Mucosa of descending colon (tissue), 1 donor: ENCODE results near the genes MAT2A and ATOH8.

GRCh38 chr2:84971316-84971537, 266 bp downstream of the KCMF1 start:
- PRO-cap: bidirectional peak, plus-strand start at chr2:84971348, minus-strand start at chr2:84971172; bidirectional peak, plus-strand start at chr2:84971512, minus-strand start at chr2:84971463

- PRO-cap: no peak
These were observed 1.5 kb downstream of the KCMF1 start for GRCh38 chr2:84972460-84972785.

DNA sequence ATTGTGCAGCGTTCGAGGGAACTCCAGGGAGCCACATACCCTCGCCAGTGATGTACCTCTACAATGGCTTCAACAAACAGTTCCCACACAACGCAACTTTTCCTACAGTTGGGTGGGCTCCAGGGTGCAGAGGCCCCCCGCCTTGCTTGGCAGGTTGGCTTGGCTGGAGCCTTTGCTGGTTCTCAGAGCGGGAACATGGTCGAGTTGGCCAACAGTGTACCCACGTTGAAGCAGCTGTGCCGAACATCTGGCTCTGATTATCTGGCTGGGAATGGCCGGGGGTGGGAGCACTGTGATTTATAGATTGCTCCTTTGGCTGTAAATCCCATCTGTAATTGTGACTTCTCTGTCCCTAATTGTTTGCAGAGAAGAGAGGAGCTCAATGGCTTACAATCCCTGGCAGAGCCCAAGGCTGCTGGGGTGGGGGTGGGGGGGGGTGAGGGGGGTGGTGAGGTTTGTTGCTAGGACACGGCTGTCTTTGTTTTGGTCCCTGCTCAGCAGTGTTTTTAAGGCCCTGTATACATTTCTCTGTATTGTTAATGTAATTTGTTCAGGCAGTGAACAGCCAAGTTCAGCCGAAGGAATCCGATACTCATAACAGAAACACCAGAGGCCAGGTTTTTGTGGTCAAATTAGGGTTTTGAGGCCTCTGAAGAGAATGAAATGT, 82.3 kb downstream of the TCF7L1 start:
- PRO-cap: no peak

DNA sequence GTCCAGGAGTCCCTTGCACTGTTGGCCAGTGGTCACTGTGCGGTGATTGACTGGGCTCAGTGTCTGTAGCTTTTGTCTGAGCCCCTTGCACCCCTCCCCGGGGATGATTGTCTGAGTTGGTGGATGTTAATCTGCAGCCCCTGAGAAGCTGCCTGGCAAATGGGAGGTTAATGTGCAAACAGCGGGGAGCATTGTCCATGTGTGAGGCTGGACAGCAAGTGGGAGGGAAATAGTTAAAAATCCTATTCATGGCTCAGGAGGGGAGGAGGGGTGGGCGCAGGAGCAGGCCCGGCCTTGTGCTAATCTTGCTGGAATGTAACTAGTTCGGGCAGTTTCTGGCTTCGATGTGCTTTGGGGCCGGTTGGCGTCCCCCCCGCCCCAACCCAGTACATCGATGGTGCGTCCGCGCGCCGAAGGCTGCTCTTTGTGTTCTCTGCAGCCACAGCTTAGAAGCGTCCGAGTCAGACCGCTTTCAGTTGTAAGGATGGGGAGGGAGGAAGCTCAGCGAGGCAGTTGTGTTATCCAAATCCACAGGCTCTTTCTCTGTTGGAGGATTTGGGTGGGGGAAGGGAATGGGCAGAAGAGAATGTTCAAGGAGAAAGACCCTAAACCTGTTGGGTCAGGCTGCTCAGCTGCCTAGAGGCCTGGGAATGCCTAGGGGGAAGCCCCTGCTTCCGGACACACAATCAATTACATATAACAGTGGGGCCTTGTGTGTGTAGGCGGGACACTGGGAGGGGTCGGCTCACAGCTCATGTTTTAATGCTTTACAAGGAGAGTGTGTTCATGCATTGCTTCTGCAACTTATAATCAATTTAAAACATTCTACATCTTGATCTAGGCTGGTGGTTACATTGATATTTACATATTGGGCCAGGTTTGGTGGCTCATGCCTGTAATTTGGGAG, 71.7 kb downstream of the TGOLN2 start:
- PRO-cap: no peak

GRCh38 chr2:85325355-85325820, 2.4 kb downstream of the TGOLN2 start:
- PRO-cap: no peak

GRCh38 chr2:85326175-85327215, 1.3 kb downstream of the TGOLN2 start:
- PRO-cap: bidirectional peak, plus-strand start at chr2:85326667, minus-strand start at chr2:85326612; bidirectional peak, plus-strand start at chr2:85326844, minus-strand start at chr2:85326768

- PRO-cap: no peak
These were observed 15.4 kb downstream of the CAPG start for GRCh38 chr2:85394750-85395228.

- PRO-cap: no peak
These were observed 13.3 kb downstream of the CAPG start for GRCh38 chr2:85396558-85397501.

DNA sequence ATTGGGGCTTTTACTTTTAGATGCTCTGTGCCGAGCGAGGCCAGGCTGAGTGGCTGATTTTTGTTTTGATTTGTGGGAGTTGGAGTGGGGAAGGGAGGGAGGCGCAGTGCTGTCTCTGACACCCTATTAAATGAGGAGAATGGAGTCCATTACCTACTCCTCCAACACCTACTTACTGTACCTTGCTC, 18.6 kb downstream of the SH2D6 start:
- PRO-cap: no peak

GRCh38 chr2:85482341-85482783, 56.6 kb upstream of the MAT2A start:
- PRO-cap: no peak

- PRO-cap: bidirectional peak, plus-strand start at chr2:85500458, minus-strand start at chr2:85500378; unidirectional peak, minus-strand start at chr2:85500538
These were observed 38.8 kb upstream of the MAT2A start for GRCh38 chr2:85499883-85500762.

DNA sequence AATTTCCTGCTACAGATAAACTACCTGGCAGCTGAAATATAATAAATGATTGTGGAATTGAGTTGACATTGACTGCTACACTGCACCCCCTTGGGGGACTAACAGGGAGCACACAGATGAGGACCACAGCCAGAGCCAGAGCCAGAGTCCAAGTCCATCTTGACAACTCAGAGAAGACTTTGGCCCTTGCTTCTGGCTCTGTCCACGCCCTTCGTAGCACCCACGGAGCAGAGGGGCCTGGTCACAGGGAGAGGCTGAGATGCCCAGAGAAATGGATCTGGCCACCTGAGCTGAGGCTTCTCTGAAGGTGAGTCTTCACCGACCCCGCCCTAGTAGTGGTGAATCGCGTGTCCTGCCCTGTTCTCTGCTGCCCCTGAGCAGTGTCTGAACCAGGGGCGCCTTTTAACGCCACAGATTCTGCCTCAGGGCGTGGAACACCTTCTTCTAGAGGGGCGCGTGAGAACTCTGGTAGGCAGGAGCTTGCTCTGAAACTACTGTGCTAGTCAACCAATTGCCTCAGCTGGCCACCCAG, 35.7 kb upstream of the MAT2A start:
- PRO-cap: no peak

DNA sequence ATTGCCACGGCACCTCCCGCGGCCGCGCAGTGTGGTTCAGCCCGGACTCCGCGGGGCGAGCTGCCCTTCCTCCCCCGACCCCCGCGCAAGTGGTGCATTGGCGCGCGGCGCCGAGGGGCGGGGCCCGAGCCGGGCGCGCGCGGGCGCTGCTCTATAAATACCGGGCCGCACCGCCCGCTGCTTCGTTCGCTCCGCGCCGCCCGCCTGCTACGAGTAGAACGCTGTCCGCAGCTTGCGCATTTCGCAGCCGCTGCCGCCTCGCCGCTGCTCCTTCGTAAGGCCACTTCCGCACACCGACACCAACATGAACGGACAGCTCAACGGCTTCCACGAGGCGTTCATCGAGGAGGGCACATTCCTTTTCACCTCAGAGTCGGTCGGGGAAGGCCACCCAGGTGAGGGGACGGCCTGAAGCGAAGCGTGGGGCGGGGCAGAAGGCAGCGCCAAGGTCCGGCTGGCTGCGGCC, at the start of gene MAT2A:
Gene MAT2A (plus strand): TSS at position 185 of the 466 bp plus-strand sequence.
- PRO-cap: bidirectional peak, plus-strand start at position 185 of the sequence, minus-strand start at position 91 of the sequence

DNA sequence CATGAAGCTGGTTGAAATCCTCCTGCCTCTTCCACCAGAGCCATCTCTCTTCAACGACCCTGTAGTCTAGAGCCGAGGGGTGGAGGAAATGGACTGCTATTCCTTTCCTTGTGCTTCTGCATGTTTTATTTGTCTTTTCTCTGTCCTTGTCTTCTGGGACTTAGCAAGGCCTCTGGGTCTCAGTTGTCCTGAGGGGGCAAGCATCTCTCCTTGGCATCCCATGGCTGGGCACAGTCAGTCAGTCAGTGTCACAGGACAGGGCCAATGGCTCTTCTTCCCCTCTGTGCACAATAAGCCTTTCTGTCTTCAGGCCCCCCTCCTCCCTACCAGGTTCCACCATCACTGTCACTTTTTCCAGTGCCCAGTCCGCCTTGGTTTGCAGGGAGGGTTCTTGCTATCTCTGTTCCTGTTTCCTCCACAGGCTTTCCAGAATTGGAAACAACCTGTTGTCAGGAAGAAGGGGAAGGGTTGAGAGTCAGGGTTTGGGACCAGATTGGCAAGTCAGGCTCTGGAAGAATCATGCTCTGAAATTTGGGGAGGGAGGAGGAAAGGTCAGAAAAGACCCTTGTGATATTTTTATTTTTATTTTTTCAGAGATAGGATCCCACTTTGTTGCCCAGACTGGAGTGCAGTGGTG, 1.7 kb upstream of the VAMP5 start:
- PRO-cap: no peak

- PRO-cap: no peak
These were observed 5.0 kb downstream of the VAMP5 start for GRCh38 chr2:85589161-85589600.

DNA sequence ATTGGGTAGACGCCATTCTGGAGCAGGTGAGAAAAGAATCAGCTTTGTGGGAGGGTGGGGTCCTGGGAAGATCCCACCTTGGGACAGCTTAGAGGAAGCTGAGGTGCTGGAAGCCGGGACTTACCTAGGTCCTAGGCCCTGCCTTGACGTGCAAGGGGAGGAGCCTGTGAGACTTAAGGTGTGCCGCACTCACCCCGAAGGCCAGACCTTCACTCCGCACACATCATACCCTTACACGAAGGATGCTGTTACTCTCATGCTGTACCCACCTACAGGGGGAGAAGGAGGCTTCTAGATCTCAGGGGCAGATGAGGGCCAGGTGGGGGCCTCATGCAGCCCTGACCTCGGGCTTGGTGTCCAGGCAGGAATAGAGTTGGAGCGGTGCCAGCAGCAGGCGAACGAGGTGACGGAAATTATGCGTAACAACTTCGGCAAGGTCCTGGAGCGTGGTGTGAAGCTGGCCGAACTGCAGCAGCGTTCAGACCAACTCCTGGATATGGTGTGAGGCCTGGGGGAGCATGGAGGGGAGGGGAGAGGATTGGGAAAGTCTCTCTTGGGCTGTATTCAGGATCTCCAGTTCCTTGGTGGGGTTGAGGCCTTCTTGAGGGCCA, 4.1 kb upstream of the RNF181 start:
- PRO-cap: no peak

DNA sequence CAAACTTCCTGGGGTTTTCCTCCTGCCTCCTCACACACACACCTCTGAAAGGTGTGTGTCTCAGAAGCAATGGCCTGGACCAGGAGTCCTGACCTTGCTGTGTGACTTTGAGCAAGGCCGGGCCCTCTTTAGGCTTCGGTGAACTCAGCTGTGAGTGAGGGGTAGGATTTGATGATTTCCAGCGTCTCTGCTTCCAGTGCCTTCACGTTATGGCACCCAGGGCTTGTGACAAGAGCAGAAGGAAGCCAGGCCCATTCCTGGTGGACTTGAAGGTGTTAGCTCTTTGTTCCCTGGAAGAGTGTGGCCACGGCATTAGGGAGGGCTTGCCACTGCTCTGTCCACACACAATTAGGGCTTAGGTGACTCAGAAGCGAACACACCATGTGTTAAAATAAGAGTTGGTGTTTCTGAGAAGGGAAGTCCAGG, 16.3 kb downstream of the GNLY start:
- PRO-cap: no peak

- PRO-cap: no peak
These were observed 18.9 kb downstream of the GNLY start for GRCh38 chr2:85712690-85713814.

DNA sequence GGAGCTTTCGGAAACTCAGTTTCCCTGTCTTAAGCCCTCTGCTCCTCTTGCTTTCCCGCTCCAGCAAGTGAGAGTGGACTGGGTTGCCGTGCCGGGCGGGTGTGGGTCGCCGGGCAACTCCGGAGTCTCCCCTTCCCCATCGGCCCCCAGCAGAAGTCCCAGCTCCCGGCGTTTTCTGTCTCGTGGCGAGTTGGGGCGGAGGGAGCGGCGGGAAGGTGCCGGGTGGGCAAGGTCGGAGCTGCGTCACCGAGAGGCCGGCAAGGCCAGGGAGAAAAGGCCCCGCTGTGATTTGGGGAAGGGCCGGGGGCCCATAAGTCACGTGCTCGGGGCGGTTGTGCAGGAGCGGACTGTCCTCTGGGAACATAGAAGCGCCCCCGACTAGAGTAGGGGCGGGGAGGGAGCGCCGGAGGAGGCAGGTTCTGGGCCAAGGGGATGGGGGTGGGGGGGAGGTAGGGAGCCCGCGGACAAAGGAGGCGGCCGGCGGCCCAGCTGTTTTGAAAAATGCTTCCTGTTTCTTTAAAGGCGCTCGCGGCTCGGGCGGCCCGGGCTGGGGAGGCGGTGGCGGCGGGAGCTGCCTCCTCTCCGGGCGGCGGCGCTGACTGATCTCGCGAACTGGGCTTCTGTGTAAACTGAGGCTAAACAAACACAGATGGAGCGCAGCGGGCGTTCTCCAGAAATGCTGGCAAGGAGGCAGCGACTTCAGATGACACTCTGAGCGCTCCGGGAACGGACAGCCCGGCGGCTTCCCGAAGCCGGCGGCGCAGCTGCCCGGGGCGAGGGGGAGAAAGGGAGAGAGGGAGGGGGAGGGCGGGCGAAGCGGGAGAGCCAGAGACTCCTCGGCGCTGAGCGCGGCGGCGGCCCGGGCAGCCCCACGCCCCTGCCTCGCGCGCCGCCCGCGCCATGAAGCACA, at the start of gene ATOH8:
Gene ATOH8 (plus strand): TSS at position 702 of the 910 bp plus-strand sequence.
- PRO-cap: bidirectional peak, plus-strand start at position 561 of the sequence, minus-strand start at position 491 of the sequence; bidirectional peak, plus-strand start at position 828 of the sequence, minus-strand start at position 677 of the sequence

- PRO-cap: unidirectional peak, minus-strand start at chr2:85755852
These were observed 1.7 kb downstream of the ATOH8 start for GRCh38 chr2:85755391-85756014.